Neural crest cell (in vitro differentiated cells): ENCODE data around the gene ITPR3.

DNA sequence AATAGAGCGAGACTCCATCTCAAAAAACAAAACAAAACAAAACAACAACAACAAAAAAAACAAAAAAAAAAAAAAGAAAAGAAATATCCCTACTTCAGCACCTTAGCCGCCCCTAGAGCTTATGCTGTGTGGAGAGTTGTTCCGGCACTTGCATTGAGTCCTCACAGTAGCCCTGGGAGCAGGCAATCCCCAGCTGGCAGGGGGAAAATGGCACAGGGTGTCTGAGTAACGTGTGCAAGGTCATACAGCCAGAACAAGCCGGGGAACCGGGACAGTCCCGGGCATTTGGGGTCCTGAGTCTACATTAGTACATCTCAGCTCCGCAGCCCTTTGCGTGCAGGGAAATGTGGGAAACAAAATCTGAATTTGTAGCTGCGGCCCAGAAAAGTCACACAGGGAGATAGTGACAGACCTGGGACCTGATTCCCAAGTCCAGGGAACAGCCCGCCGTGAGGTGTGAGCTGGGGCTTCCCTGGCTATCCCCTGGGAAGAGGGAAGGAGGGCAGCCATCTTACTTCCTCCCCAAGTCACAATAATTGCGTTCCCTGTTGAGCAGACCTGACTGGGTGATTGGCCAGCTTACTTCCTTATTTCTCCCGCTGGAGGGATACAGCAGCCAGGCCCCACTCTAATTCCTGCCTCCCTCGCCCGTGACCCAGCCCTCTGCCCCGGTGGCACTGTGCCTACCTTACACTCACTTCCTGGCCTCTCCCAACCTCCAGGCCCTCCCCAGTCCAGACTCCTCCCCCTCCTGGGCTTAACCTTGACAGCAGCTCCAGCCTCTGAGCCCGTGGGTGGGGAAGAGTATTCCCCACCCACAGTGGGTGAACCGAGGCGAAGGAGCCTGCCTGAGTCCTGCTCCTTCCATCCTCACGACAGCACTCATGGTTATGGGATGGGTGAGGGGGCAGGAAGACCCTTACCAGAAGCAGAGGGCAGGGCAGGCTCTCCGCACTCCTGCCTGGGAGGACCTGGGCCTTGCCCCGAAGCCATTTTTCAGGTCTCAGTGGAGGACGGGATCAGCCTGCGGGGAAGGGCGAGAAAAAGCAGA, 3.1 kb downstream of the BAK1 start:
- PRO-cap = no peak

DNA sequence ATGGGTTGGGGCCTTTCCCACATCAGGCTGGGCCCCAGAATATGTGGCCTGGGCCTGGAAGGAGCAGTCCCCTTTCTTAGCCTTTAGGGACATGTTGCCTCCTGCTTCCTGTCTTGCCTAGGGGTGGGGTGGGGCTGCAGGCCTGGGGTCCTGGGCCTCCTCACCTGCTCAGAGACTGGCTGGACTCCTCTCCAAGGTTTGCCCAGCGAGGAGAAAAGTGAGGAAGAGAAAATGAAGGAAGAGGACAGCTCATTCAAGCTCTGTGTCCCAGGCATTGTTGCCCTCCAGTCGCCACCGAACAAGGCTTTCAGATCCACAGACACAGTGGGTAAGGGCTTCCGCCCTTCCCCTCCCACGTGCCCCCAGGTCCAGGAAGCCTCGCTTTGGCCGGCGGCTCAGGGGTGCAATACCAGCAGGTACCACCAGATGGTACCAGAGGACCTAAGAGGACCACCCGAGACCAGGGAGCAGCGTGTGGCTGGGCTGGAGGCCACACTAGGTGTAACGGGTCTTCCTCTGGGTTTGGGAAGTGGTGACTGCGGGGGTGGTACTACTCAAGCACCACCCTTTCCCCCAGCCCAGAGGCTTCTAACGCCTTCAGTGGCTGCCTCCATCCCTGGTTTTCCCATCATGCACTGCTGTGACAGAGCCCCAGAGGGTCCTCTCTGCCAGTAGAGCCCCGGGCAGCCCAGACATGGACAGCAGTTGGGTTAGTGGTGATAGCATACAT, 5.5 kb upstream of the BAK1 start:
- PRO-cap = no peak

DNA sequence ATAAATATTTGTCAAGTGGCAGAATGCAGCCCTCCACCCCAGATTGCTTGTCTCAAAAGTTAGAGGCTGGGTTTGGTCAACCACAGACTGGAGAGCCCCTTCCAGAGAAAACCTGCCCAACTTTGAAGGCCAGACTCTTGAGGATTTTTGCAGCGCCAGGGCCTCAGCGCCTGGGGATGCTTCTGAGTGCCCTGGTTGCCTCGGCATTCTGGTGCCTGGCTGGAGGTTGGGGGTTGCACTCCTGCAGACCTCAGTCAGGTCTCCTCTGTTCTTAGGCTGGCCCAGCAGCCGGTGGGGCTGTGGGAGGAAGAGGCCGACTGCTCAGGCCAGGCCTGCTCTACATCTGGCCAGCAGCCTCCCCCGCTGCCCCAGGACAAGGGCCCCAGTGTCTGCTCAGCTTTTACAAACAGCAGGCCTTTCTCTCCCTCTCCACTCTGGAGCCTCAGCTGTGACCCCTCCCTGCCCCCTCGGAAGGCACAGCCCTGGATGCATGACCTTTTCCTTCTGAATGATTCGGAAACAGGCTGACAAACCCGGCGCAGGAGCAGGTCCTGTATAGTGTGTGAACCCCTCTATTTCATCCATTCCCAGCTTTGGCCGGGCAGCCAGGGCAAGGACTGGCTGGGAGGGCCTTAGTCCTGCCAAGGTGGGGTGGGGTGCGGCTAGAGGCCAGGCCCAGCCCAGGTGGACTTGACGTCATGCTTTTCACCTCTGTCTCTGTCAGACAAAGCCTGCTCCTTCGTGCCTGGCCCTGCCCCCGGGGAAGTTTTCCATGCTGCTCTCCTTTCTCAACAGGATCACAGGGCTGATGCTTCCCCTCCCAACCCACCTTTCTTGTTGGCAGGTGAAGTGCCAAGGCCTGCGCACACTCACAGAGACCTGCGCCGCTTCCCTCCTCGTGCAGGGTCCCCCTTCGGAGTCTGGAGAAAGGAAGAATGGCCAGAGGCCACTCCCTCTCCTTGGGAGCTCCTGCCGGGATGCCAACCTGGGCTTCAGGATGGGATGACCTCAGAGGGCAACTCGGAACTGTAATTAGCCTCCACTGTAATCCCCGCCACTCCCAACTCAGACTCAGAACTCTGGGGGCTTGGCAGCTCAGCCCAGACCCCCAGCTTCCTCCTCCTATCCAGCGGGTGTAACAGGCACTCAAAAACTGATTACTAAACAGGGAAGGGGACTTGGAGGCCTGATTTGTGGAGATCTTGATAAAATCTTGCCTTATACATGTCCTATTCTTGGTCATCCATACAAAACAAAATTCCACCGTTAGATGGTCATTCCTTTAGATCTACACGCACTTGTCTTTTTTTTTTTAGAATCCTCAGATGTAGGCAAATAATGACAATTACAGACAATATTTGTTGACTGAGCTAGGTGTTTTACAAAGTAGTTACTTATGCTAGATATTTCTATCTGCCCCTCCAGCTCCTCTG, 10.0 kb upstream of the ITPR3 start:
- PRO-cap = bidirectional peak, plus-strand start at position 206 of the sequence, minus-strand start at position 213 of the sequence; bidirectional peak, plus-strand start at position 507 of the sequence, minus-strand start at position 293 of the sequence; unidirectional peak, minus-strand start at position 922 of the sequence; unidirectional peak, minus-strand start at position 1,137 of the sequence

GRCh38 chr6:33620724-33621752, at the start of gene ITPR3:
TSS of gene ITPR3 (plus strand) at chr6:33621322.
- PRO-cap = bidirectional peak, plus-strand start at chr6:33621030, minus-strand start at chr6:33620673; bidirectional peak, plus-strand start at chr6:33621161, minus-strand start at chr6:33621136

DNA sequence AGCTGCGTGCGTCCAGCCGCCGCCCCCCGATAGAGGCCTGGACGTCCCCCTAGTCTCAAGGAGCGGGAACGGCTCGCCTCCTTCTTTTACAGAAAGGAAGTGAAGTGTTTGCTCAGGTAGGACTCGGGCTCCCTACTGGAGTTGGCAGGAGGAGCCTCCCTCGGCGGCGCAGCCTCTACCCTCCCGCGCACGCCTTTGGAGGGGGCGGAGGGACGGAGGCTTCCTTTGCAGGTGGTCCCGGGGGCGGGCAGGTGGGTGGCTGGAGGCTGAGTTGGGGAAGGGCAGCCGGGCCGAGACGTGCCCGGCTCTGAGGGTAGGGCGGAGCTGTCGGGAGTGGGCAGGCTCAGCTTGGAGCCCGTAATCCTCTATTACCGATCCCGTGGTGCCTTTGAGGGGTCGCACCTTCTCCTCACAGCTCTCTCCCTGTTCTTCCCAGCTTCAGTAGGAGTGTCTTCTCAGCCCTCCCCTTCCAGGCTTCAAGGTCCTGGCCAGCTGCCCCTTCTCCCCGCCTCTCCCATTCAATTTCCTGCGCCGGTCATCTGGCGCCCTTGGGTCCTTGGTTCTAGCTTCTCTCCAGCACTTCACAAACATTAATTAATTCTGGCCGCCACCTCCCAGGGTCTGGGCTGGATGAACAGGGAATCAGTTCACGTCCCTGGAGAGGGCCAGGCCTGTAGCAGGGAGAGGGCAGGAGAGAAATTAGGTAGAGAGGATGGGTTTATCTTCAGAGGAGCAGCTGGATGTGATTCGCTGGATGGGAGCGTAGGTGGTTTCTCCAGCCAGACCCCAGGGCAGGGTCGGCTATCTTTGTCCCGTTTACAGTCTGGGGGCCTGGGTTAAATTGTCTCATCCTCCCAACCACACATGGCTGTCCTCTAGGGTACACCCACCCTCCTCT, 880 bp downstream of the ITPR3 start:
- PRO-cap = no peak

- PRO-cap = no peak
Measured at GRCh38 chr6:33624115-33624646, 3.1 kb downstream of the ITPR3 start.

GRCh38 chr6:33638540-33639171, 17.5 kb downstream of the ITPR3 start:
- PRO-cap = no peak

- PRO-cap = no peak
Measured at GRCh38 chr6:33673498-33673877, 38.0 kb downstream of the UQCC2 start.

DNA sequence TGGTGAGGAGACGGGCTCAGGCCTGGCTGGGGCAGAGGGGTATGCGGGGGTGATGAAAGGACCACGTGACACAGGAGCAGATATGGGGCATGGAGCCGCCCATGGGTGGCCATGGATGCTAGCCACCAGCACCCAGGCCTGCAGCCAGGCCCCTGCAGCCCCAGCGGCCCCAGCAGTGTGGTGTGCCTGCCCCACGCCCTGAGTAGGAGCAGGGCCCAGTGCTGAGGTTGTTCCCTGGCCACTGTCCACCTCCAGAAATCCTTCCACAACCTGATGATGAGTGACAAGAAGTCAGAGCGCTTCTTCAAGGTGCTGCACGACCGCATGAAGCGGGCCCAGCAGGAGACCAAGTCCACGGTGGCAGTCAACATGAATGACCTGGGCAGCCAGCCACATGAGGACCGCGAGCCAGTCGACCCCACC, 26.4 kb downstream of the UQCC2 start:
- PRO-cap = no peak

GRCh38 chr6:33730308-33731160, 16.2 kb downstream of the IP6K3 start:
- PRO-cap = no peak

DNA sequence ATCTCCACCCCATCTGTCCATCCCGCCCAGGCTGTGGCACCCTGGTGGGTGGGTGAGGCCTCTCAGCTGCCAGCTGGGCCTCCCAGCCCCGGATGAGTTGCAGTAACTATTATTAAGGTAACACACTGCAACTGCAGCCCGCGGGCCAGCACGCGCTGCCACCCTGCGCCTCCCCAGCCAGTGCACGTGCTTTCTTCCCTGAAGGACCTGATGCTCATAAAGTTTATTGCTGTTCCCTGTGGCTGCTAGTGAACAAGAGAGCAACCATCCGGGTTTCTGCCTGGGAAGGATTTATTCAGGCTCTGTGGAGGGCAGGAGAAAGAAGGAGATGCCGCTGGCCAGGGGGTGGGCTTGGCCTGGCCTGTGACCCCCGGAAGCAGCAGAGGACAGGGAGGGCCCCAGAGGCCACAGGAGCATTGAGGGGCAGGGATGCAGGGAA, 1.7 kb downstream of the IP6K3 start:
- PRO-cap = no peak

DNA sequence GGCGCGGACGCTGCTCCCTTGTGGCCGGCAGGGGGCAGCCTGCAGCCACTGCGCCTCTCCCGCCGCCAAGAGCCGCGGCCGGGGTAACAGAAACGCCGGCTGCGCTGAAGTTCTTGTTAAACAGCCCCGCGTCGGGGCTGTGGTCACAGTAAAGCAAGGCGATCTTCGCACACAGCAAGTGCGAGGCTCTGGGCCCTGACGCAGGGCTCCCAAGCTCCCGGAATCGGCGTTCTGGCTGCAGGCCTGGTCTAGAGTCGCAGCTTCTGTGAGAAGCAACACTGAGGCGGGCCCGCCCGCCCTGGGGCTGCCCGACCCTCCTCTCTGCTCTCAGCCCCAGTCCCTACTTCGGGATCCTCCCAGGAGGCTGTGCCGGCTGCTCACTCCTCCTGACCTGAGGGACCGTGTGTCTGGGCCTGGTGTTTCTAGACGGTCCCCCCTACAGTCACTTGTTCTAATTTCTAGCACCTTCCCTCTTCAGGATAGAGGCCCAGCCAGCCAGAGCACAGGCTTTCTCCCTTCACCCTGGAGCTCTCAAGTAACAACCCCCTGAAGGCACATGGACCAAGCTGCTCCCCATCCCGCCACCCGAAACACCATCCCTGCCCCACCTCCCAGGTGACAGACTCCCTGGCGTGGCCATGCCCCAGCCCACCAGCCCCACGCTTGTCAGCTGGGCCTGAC, 17.1 kb downstream of the LEMD2 start:
- PRO-cap = no peak

GRCh38 chr6:33907919-33908833, 104.4 kb upstream of the MLN start:
- PRO-cap = no peak

DNA sequence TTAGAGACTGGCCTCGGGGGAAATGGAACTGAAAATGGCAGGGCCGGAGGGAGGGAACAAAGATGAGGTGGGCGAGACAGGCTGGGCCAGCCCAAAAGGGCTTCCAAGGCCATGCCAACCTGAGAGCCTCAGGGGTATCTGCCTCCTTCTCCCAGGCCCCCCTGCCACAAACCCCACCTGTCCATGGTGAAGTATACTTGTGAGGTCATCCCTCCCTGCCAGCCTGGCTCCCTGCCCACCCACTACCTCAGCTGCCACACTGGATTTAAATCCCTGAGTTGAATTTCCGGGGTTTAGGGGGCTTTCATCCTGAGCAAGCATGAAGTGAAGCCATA, 28.7 kb downstream of the GRM4 start:
- PRO-cap = no peak

DNA sequence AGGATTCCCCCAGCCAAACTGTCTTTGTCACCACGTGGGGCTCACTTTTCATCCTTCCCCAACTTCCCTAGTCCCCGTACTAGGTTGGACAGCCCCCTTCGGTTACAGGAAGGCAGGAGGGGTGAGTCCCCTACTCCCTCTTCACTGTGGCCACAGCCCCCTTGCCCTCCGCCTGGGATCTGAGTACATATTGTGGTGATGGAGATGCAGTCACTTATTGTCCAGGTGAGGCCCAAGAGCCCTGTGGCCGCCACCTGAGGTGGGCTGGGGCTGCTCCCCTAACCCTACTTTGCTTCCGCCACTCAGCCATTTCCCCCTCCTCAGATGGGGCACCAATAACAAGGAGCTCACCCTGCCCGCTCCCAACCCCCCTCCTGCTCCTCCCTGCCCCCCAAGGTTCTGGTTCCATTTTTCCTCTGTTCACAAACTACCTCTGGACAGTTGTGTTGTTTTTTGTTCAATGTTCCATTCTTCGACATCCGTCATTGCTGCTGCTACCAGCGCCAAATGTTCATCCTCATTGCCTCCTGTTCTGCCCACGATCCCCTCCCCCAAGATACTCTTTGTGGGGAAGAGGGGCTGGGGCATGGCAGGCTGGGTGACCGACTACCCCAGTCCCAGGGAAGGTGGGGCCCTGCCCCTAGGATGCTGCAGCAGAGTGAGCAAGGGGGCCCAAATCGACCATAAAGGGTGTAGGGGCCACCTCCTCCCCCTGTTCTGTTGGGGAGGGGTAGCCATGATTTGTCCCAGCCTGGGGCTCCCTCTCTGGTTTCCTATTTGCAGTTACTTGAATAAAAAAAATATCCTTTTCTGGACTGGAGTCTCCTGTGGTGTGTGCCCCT, 3.2 kb downstream of the SMIM29 start:
- PRO-cap = no peak

DNA sequence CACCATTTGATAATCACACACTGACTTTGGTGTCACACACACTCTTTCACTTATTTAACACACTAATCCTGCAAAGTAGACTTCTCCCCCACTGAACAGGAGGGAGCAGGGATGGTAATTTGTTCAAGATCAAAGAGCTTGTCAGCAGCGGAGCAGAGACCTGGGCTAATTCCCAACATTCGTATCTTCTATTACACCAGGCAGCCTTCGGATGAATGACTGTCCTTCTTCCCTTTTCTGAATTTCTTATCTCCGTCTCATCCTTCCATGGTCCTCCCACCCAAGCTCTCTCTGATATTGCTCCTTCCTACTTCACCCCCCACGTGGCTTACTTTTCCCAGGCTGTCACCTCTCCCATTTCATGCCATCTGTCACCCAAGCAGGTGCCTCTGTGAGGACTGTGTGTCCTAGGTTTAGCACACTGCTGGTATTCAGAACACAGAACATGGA, 28.5 kb upstream of the SMIM29 start:
- PRO-cap = no peak

DNA sequence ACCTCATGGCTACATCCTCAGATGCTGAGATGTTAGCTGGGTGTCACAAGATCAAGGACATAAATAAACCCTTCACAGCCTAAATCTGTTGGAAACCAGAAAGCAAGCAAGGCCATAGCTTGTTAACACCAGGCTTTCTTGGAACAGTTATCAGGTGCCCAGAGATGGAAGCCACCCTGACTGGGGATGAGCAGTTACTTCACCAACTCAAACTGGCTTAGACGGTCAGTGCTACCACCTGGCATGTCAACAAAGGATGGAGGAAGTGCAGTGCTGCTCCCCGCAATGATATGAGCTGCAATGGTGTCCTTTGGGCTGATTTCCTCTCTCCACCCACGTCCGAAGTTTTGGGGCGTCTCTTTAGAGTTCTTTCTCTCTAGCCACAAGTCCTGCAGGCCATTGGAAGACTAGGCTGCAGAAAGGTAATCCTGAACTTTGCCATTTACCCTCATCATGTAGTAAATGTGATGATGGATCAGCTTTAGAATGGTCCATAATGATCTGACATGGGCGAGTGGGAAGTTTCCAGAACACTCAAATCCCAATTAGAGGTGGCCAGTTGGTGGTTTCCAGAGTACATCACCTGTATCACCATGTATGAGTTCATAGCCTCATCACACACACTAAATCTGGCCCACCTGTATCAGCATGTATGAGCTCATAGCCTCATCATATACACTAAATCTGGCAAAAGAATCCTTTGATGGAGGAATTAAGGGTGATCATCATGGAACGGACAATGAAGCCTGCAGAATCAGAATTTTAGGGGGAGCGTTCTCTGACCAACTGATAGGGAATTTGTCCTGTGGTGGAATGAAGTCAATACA, 29.2 kb upstream of the SMIM29 start:
- PRO-cap = no peak

DNA sequence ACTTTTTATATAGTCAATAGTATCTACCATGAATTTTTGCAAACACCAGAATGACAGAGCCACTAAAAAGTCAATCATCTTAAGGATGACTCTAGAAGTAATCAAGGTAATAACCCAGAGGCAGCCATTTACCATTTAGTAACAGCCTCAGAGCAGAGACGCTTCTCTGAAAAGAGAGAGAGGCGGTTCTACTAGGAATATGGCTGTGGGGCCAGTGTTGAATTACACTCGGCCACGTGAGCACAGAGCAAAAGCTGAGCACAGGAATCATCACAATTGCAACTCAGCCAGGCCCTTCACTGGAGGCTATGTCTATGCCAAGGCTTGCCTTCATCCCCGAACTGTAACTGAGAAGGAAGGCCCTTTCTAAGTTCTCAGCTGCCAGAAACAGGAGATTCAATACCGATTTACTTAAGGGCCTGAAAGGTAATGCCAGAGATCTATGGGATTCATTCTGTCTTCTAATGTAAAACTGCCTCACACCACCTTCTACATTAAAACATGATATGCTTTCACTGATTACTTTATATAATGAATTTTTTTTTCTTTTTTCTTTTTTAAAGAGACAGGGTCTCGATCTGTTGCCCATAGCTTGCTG, 67.7 kb downstream of the NUDT3 start:
- PRO-cap = no peak

GRCh38 chr6:34390409-34391470, 1.7 kb downstream of the NUDT3 start:
- PRO-cap = bidirectional peak, plus-strand start at chr6:34391209, minus-strand start at chr6:34391266

- PRO-cap = bidirectional peak, plus-strand start at chr6:34425533, minus-strand start at chr6:34425327; unidirectional peak, minus-strand start at chr6:34425813
Measured at GRCh38 chr6:34424872-34425942, 662 bp downstream of the RPS10 start.